Hematopoietic multipotent progenitor cell (in vitro differentiated cells): ENCODE measurements around a stretch of chr16.

- CAGE, long polyA plus RNA = no peak
Observed at GRCh38 chr16:87493648-87494264, 932 bp upstream of the ZCCHC14 start.

- CAGE, long polyA plus RNA = no peak
Observed at GRCh38 chr16:87528625-87529430, 36.0 kb upstream of the ZCCHC14 start.

GRCh38 chr16:87561051-87561294, 41.3 kb upstream of the JPH3 start:
- CAGE, long polyA plus RNA = no peak

DNA sequence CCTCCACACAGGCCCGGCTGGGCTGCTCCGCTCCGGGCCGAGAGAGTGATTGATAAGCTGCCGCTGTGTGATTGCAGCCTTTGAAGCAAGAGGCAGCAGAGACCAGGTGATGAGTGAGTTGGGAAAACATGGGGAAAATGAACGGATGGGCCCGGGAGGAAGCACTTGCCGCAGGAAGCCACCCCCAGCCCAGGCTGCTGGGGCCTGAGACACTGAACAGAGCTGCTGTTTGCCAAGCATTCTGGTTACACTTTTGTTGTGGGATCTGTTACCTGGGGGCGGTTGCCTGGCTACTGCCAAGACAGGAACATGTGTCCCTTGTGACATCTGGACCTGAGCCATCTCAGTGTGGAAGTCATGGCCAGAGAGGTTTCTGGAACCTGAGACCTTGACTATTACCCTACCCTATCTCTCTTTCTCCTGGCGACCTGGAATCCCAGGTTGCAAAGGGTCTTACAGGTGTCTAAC, 46.5 kb upstream of the KLHDC4 start:
- CAGE, long polyA plus RNA = no peak

GRCh38 chr16:87837839-87838568, 31.3 kb downstream of the SLC7A5 start:
- CAGE, long polyA plus RNA = no peak

- CAGE, long polyA plus RNA = no peak
Observed at GRCh38 chr16:87850512-87851242, 18.6 kb downstream of the SLC7A5 start.

- CAGE, long polyA plus RNA = no peak
Observed at GRCh38 chr16:87854007-87855001, 15.0 kb downstream of the SLC7A5 start.

GRCh38 chr16:87952141-87952744, 1.0 kb downstream of the BANP start:
- CAGE, long polyA plus RNA = no peak

DNA sequence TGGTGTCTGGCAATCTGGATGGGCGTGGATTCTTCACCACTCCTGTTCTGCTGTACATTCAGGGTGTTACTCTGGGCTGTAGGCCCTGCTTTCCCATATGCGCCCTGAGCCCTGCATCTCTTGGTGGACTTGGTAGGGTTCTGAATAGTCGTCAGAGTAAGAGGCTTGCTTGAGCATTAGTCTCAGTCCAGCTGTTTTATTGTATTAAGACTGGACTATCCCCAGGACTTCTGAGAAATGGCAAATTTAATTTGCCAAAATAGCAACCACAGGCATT, 14.9 kb downstream of the BANP start:
- CAGE, long polyA plus RNA = no peak

DNA sequence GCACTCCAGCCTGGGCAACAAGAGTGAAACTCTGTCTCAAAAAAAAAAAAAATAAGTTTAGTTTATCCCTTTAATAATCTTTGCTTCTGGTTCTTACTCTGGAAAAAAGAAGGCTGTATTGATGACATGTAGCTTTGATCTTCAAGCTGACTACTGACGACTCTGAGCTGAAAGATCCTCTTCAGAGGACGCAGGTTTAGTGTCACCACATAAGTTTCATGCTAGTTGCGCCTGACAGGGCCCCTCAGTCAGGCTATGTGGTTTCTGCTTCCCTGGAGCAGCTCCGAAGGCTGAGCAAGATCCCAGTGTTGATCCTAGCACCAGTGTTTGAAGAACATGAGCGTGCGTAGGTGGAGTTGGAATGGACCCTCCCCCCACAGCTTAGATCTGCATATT, 17.2 kb downstream of the BANP start:
- CAGE, long polyA plus RNA = no peak

DNA sequence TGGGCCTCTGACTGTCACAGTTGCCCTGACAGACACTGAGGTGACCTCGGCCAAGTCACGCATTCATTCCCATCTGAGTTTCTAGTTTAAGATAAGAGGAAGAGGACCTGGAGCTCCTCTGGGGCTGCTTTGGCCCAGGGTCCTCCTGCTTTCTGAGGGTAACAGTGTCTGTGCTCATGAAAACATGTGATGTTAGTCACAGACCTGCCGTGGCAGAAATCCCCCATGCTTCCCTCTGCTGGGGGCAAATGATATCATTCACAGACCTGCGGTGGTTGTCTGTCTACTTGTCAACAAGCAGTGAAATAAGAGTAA, 35.2 kb downstream of the BANP start:
- CAGE, long polyA plus RNA = no peak

- CAGE, long polyA plus RNA = no peak
Observed at GRCh38 chr16:88043999-88044635, 92.9 kb downstream of the BANP start.

DNA sequence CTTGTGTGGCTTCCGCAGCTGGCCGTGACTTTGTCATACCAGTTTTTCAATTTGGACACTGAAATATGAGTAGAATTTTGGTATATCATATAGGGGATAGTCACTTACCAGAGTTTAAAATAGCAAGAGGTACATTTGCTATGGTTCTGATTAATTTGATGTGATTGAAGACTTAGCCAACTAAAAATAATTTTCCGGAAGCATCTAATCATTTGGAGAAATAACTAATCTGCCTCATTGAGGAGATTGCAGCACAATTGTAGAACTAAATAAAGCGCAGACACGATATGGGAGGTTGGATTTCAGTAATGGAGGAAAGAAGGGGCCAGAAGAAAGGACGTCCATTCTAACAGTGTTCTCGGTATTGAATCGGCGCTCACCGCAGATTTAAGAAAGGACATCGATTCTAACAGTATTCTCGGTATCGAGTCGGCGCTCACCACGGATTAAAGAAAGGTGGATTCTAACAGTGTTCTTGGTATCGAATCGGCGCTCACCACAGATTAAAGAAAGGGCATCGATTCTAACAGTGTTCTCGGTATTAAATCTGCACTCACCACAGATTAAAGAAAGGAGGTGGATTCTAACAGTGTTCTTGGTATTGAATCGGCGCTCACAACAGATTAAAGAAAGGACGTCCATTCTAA, 97.0 kb downstream of the BANP start:
- CAGE, long polyA plus RNA = no peak

DNA sequence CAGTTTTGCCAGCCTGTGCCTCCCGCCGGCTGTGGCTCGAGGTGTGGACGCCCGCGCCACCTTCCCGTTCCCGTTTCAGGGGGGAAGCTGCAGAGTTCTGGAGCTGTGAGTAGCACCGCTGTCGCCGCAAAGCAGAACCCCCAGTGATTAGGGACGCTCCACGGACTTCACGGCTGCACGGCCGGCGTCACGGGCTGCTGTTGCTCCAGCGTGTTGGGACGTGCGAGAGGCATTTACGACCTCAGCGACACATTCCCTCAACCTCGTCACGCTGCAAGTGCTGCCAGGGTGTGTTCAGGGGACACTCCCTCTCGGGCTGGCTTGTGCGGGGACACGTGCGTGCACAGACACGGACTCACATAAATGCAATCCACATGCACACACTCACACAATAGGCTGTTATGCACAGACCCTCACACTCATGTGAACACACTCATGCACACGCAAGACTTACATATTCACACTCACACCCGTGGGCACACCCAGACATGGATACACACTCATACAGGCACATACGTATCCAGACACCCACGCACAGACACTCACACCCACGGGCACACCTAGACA, 198.2 kb upstream of the ZNF469 start:
- CAGE, long polyA plus RNA = no peak

DNA sequence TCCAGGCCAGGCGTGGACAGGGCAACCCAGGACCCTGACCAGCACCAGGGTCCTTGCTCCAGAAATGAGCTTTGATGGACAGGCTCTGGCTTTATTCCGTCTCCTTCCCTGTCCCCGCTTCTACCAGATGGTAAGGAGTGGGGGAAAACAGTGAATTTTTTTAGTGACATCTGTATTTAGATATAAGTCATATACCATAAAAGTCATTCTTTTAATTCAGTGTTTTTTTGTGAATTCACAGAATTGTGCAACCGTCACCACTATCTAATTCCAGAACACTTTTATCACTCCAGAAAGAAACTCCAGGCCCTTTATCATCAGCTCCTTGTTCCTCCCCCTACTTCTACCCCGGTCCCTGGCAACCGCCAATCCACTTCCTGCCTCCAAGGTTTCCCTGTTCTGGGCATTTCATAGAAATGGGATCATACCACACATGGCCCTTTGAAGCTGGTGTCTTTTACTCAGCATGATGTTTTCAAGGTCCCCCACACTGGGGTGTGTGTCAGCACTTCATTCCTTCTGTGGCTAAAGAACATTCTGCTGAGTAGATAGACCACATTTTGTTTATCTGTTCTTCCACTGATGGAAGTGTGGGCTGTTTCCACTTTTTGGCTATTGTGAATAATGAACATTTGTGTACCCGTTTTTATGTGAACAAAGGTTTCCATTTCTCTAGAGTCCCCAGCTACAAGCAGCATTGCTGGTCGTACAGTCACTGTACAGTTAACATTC, 75.9 kb upstream of the ZNF469 start:
- CAGE, long polyA plus RNA = no peak

DNA sequence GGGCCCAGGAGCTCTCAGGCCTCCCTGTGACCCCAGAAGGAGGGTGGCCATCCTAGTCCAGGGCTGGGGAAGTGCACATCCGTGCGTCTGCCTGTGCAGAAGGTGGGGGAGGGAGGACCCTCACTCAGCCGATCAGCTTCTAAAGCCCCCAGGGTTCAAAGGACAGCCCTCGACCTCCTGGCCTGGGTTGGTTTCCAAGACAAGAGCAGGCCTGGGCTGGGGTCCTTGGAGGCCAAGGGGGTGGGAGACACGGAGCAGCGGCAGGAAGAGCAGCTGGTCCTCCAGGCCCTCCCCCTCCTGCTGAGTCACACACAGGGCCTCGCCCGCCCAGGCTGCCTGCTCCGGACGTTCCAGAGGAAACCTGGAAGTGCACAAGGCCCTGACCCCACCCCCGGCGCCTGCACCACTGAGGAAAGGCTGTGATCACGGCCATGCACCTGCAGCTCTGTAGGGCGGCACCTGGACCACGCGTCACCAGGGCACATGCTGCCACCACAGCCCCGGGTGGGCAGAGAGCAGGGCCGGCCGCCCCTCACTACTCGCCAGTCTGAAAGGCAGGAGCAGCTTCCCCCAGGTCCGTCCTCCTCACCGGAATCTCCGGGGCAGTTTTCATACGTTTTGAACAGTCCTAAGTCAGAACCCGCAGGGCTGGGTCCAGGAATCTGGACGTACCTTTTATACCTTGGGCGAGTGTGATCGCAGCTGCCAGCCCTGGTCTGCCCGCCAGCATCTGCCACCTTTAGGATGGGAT, 67.0 kb upstream of the ZNF469 start:
- CAGE, long polyA plus RNA = no peak

DNA sequence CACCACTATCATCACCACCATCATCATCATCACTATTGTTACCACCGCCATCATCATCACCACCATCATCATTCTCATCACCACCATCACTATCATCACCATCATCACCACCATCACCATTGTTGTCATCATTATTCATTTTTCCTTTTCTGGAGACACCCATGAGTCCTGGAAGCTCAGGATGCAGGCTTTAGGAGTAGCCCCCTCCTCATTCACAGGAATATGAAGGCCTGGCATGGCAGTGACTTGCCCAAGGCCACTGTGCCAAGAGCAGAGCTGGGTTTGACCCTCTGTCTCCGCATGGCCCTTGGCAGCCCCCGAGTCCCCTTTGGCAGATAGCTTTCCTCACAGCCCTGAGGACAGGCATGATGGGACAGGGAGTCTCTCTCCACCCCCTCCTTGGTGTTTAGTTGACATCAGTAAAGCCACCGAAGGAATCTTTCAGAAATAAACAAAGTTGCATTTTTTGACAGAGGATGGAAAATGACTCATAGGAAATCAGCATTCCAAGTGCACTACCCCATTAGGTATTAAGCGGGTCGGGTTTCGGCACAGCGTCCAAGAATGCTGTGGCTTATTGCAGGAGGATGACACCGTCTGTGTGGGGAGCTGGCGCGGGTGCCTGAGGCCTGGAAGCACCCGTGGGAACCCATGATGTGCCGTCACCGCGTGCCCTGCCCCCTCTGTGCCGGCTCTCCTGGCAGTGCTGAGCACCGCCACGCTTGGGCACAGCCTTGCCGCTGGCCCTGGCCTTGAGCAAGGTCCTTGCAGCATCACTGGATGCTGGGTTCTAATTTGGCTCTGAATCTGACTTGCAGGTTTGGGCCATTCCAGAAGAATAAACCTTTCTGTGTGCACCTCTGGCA, 50.8 kb upstream of the ZNF469 start:
- CAGE, long polyA plus RNA = no peak

DNA sequence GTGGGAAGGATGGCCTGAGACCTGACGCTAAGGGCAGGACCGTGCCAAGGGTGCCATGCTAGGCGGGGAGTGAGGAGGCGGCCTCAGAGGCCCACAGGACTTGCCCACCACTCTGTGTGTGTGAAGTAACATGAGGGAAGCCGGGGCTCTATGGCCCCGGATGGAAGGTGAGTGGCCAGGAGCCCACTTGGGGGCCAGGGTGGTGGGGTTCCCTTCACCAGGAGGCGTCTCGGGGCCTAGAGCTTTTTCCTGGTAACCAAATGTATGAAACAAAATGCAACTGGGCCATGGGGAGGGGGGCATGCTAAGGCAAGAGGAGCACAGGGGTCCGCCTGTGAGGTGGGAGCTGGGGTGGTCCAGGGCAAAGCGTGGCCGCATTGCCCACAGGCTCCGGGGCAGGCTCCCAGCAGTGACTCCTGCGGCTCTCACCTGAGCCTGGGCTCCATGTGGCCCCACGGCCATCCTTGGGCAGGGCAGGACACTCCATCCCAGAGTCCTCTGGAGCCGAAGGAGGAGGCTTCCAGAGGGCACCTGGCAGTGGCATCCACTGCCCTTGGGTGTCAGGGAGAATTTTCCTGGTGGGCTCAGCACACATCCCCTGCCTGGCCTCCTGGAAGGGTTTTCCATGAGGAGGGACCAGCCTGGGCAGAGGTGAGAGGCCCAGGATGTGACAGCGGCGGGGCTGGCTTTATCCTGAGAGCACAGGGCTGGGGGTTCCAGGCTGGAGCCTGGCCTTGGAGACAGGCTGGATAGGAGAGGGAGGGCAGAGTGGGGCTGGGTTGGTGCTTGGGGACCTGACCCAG, 42.7 kb downstream of the ZFPM1 start:
- CAGE, long polyA plus RNA = no peak

- CAGE, long polyA plus RNA = no peak
Observed at GRCh38 chr16:88503371-88503784, 50.3 kb downstream of the ZFPM1 start.

GRCh38 chr16:88504863-88505856, 52.1 kb downstream of the ZFPM1 start:
- CAGE, long polyA plus RNA = no peak